ENCODE data around the genes BNC2, SAXO1, SLC24A2, FOCAD and IFNA4.

DNA sequence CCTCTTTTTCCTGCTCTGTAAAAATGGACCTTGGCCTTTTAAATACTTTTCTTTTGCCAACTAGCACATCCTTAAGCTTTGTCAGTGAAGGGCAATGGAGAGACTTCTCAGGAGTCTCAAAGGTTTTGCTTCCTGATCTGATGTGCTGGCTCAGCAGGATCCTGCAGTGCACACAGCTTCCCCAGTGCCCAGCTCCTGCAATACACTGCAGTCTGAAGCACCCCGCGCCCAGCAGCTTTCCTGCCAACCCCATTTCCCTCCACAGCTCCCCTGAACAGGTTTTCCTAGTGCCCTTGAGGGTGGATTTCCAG lies 8.2 kb downstream of the SNAPC3 start:
- PRO-cap = no peak

- PRO-cap = no peak
These were observed 42.4 kb downstream of the PSIP1 start for GRCh38 chr9:15467995-15469105.

DNA sequence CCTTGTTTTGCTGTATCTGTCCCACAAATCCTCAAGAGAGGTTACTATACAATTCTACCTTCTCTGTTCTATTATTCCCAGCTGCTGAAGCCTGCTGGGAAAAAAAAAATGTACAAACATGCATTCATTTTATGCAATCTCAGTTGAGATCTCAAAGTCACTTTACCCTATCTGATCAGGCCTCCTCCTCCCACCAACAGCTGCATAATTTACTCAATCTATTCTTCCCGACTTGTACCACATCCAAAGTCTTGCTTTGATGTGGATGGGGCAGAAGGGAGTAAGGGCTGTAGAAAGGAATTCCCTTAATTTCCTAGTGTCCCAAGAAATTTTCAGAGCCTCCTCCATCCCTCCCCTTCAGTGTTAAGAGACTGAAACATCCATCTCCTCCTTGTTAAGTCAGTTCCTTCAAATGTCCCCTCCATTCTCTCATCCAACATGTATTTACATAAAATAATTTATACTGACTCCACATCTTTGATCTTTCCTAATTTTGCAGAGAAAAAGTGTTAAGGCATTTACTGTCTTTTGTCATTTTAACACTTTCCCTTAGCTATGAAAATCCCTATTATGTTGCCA lies 28.5 kb downstream of the PSIP1 start:
- PRO-cap = no peak

GRCh38 chr9:16276059-16276624 lies 594.3 kb downstream of the BNC2 start:
- PRO-cap = no peak

- PRO-cap = no peak
These were observed 159.6 kb downstream of the BNC2 start for GRCh38 chr9:16710744-16711363.

GRCh38 chr9:16726569-16727546 lies 143.6 kb downstream of the BNC2 start:
- PRO-cap = unidirectional peak, plus-strand start at chr9:16726906; unidirectional peak, plus-strand start at chr9:16727197

GRCh38 chr9:16870317-16871296 lies at the start of gene BNC2:
Gene BNC2, minus strand, starts transcription at chr9:16870670.
- PRO-cap = bidirectional peak, plus-strand start at chr9:16870768, minus-strand start at chr9:16870748; bidirectional peak, plus-strand start at chr9:16871011, minus-strand start at chr9:16870900

DNA sequence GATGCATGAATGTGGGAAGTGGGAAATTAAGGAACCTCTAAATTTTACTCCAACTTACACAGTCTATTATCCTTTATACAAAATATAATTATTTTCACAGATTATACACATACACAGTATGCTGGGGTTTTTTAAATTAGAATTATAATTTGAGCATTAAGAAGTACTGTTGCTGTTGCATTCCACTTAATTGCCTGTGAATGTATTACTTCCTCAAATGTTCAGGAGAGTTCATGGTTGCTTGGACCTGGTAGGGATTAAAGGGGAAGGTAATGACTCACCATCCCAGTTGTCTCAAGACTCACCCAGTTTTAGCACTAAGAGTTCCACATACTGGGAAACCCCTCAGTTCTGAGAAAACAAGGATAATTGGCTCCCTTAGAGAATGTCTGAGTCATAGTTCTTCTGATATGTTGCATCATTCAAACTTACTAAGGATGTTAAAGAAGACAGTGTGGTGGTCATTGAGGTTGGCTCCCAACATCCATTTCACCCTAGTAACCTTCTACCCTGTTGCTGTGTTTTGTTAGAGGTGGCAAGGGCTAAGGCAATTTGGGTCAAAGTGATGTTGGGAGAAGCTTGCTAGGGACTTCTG lies 80.7 kb upstream of the ADAMTSL1 start:
- PRO-cap = no peak

GRCh38 chr9:18459886-18460385 lies 14.0 kb upstream of the ADAMTSL1 start:
- PRO-cap = no peak

- PRO-cap = no peak
These were observed 137.0 kb downstream of the ADAMTSL1 start for GRCh38 chr9:18610691-18611534.

DNA sequence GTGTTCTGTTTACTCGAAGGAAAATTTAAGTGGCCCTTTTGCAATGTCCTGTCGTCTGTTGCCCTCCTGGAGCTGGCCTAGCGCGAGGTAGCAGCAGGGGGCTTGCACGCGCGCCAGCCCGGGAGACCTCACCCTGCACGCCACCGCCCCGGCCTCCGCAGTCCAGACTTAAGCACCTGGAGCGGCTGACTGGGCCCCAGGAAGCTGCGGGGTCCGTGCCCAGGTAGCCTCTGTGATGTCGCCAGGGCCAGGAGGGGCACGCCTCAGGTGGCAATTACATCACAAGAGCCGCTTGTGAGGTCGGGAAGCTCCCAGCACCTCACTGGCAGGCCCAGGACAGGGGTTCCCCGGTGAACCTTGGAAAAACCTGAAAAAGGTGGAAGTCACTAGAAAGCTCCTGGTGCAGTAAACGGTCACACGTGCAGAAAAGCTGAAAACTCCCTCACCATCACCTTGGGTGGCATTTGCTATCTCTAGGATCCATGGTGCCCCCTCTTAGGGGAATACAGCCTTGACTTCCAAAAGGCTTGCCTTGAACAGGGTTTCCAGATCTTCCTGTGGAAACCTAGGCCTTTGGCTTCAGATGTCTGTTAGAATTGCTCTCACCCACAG lies at the start of gene SAXO1:
Gene SAXO1, minus strand, starts transcription at position 191 of the 612 bp plus-strand sequence.
- PRO-cap = no peak

GRCh38 chr9:19174108-19174428 lies 46.8 kb upstream of the PLIN2 start:
- PRO-cap = no peak

- PRO-cap = no peak
These were observed 21.9 kb upstream of the DENND4C start for GRCh38 chr9:19208511-19209031.

- PRO-cap = no peak
These were observed 1.1 kb downstream of the DENND4C start for GRCh38 chr9:19231542-19232090.

GRCh38 chr9:19409667-19410389 lies 1.0 kb downstream of the ACER2 start:
- PRO-cap = no peak

GRCh38 chr9:19788630-19789492 lies at the start of gene SLC24A2:
Gene SLC24A2, minus strand, starts transcription at chr9:19789037.
- PRO-cap = no peak

DNA sequence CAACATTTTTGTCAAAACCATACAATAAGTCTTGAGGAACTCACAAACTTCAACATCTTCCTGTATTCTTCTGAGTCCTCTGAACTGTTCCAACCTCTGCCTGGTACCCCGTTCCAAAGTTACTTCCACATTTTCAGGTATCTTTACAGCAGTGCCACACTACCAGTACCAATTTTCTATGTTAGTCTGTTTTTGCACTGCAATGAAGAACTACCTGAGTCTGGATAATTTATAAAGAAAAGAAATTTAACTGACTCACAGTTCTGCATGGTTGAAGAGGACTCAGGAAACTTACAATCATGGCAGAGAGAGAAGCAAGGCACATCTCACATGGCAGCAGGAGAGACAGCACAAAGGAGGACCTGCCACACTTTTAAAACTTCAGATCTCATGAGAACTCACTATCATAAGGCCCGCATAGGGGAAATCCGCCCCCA lies 81.1 kb downstream of the MLLT3 start:
- PRO-cap = no peak

GRCh38 chr9:20683378-20684384 lies at the start of gene FOCAD:
Gene FOCAD, plus strand, starts transcription at chr9:20684259.
- PRO-cap = bidirectional peak, plus-strand start at chr9:20684285, minus-strand start at chr9:20684101

DNA sequence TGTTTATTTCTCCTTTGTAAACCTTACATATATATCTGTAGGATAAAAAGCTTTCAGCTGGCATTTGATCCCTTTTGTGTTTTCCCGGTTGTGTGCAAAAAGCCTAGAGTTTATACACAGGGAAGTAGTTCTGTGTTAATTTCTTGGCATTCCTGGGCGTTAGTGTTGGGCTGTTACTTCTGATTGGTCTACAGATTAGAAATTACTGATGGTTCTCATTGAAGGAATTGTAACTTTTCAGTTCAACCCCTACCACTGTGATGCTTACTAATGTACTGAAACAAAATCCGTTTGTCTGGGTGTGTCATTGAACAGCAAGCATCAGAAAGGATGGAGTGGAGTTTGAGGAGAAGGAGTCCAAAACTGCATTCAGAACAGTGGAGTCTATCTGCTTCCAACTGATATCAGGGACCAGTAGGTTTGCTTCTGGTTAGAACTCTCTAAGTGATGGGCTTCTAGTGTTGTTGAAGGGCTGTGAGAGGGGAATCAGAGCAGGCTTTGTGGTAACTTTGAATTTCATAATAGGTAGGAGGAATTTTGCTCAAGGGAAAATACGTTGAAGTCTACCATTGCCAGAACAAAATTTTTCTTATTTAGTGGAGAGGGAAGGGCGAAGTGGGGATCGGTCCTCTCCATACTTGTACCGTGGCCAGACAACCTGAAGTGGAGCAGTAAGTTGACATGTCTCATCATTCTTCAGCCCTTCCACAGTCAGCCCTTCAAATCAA lies 109.4 kb downstream of the FOCAD start:
- PRO-cap = no peak

- PRO-cap = no peak
These were observed at the start of gene IFNA4 for GRCh38 chr9:21187479-21187784. Gene IFNA4, minus strand, starts transcription at chr9:21187587.

Measured in bronchus (tissue), 1 donor.